ENCODE measurements around the genes TESMIN and MRPL21.

DNA sequence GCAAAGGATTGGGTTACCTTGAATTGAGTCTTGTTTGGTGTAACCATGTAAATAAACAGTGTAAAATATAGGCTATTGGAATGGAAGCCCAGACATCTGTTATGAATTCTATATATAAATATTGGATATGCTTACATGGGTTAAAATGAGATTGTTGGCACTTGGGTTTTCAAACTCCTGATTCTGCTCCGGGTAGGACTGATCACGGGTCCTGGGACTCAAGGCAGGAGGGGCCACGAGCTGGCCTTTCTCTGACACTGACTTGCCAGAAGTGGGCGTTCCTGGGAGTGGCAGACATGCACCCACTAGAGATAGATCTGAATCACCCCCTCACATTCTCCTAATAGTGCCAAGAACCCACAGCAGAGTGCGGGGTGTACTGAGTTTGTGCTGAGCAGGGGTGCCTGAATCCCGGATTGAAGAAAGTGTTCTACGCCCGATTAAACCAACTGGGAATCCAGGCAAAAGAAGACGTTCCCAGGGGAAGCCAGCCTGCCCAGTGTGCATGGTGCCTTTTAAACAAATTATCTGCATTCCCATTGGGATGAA lies 26.0 kb downstream of the LRP5 start:
- RRBS = no CpG with 5 or more reads among the region's 9 CpGs

- RRBS = 65% methylated on average over 6 of the region's 22 CpGs
These were observed 30.2 kb downstream of the LRP5 start for GRCh38 chr11:68342317-68343352.

DNA sequence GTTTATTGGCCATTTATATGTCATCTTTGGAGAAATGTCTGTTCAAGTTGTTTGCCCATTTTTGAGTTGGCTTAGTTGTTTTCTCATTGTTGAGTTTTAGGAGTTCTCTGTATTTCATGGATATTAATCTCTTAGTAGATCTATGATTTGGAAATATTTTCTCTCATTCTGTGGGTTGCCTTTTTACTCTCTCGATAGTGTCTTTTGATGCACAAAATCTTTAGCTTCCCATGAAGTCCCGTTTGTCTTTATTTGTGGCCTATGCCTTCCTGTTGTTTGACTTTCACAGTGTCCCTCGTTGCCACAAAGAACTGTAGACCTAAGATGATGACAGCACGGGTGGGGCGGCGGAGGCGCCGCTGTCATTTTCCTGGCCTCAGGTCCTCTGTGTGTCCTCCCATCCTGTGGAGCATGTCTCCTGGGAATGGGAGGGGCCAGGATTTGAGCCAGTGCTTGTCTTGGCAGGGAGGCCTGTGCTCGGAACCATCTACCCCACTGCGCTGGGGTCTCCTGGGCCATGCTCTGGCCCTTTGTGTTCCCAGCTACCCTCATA lies 33.6 kb downstream of the LRP5 start:
- RRBS = no CpG with 5 or more reads among the region's 10 CpGs

GRCh38 chr11:68400875-68401296 lies 59.7 kb upstream of the PPP6R3 start:
- RRBS = no CpG with 5 or more reads among the region's 7 CpGs

DNA sequence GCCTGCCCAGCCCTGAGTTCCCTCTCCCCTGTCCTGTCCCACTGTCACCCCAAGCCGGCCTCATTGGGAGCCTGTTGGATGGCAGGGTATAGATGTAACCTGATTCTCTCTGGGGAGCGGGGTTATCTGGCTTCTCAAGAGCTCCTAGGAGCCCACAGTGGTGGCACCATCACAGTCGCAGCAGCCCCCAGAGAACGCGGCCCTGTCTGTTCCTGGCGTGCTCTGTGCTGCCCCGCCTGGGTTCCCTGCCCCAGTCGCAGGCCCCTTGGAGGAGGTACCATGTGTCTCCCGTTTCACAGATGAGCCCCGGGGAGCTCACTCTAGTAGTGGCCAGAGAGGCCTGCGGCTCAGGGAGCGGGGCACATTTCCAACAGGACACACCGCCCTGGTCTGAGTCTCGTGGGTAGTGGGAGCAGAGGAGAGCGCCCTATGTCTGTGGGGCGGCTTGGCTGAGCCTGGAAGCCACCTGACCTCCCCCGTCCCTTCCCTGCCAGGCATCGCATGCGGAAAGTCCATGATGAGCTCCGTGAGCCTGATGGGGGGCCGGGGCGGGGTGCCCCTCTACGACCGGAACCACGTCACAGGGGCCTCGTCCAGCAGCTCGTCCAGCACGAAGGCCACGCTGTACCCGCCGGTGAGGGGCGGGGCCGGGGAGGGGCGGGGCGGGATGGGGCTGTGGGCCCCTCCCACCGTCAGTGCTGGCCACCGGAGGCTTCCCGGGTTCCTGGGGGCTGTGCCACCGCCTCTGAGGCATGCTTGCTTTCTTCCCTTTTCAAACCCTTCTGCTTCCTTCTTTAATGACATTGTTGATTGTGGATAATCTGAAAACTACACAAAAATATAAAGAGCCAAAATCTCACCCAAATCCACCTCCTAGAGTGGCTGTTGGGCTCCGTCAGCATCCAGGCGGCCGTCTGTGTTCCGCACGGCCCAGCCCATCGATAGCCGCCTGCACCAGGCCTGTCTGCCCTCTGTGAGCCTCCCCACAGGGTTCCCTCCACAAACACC lies 21.0 kb upstream of the PPP6R3 start:
- RRBS = 55% methylated on average over 13 of the region's 46 CpGs

DNA sequence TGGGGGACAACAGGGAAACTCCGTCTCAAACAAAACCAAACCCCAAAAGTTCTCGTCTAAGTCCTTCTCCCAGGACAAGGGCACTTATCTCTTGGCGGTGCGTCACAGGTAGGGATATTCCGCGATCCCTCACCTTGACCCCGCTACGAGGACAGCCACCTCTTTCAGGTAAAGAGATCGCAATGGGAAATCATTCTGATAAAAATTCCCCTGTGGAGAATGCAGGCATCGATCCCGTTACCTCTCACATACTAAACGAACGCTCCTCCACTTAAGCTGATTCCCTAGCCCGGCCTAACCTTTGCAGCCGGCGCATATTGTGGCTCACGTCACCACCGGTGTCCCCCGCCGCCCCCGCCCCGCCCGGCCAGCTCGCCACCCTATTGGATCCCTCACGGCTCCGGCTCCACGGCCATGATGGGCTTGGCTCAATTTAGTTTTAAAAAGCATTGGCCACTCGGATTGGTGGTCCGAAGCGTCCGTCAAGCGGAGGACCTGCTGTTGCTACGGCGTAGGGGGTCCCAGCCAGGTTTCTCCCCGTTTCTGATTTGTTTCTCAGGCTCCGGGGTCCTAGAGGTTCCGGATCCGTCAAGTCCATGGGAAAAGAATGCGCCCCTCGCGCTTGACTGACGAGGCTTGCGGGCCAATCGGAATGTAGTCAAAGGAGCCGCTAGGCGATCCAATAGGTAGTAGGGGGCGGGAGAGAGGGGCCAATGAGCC lies 457 bp upstream of the PPP6R3 start:
- RRBS = 5% methylated on average over 3 of the region's 47 CpGs

GRCh38 chr11:68547963-68548362 lies 87.4 kb downstream of the PPP6R3 start:
- RRBS = no CpG with 5 or more reads among the region's 4 CpGs

DNA sequence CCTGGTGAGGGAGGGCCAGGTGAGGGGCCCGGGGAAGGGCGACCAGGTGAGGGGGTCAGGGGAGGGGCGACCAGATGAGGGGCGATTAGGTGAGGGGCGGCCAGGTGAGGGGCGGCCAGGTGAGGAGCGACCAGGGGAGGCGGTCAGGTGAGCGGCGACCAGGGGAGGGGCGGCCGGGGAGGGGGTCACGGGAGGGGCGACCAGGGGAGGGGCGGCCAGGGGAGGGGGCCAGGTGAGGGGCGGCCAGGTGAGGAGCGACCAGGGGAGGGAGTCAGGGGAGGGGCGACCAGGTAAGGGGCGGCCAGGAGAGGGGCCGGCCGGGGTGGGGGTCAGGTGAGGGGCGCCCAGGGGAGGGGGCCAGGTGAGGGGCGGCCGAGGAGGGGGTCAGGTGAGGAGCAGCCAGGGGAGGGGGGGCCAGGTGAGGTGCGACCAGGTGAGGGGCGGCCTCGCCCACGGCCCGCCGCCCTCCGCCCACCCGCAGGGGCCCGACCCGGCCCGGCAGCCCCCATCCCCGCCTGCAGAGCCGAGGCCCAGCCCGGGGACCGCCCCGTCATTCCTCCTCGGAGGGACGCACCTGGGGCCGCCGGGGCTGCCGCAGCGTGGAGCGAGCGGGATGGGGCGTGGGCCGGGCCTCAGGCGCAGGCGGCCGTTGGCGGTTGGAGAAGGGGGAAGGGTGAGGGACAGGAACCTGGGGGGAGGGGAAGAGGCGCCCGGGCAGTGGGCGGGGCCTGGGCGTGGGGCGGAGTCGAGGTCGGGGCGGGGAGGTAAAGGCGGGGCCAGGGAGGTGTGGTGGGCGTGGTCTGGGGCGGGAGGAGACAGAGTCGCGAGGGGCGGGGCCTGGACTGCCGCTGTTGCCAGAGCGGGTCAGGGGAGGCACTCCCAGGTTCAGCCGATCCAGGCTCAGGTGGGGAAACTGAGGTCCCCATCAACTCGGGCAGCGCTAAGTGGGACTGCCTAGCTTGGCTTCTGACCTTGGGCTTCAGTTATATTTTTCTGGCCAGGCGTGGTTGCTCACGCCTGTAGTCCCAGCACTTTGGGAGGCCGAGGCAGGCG lies at the start of gene TESMIN:
Gene TESMIN, minus strand, starts transcription at position 675 of the 1,053 bp plus-strand sequence.
- RRBS = 2% methylated on average over 20 of the region's 77 CpGs

GRCh38 chr11:68773448-68774258 lies 22.3 kb upstream of the TESMIN start:
- RRBS = no CpG with 5 or more reads among the region's 27 CpGs

DNA sequence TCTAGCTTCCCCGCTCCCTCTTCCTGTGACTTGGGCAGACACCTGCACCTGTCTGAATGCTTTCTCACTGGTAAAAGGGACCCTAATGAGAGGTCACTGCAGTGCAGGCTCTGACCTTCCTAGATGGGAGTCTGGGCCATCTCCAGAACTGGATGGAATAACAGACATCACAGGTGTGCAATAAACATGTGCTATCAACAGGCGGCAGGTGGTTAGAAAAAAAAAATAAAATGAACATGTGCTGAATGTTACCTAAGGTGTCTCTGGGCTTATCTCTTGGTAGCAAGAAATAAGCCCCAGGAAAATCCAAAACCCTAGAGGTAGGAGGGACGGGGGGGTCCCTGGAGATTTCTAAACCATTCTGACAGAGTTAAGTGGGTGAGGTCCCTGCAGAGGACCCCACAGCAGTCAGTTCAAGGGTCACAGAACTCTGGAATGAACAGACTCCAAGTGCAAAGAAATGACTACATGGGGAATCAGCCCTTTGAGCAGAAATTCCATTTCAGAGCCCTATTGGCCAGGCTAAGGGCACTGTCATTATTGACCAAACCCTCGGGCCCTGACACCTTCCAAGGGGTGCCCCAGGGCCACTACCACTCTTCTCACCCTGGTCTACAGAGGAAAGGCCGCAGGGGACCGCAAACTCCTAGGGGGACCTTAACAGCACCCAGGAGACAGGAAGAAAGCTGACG lies 30.0 kb downstream of the CPT1A start:
- RRBS = no CpG with 5 or more reads among the region's 7 CpGs

- RRBS = 50% methylated on average over 1 of the region's 18 CpGs
These were observed 3.5 kb downstream of the CPT1A start for GRCh38 chr11:68837841-68838925.

DNA sequence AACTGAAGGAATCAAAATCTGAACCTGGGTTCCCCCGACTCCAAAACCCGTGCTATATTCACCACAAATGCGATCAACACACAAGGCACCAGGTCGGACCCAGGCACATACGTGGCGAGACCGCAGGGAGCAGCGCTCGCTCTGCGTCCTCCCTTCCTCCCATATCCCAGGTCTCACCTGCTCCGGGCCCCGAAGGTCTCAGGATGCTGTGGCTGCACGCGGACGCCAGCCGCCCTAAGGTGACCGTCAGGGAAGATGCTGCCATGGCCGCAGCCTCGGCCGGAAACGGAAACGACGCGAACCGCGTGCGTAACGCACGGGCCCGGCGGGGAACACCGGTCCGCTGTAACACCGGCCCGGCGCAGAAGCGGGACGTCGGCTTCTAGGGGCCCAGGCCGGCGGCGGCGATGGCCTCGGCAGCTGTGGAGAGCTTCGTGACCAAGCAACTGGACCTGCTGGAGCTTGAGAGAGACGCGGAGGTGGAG lies at the start of gene MRPL21:
Gene MRPL21, minus strand, starts transcription at position 287 of the 485 bp plus-strand sequence.
- RRBS = 1% methylated on average over 27 of the region's 47 CpGs

GRCh38 chr11:69008600-69009212 lies 4.3 kb downstream of the MRGPRF start:
- RRBS = 8% methylated on average over 4 of the region's 17 CpGs

DNA sequence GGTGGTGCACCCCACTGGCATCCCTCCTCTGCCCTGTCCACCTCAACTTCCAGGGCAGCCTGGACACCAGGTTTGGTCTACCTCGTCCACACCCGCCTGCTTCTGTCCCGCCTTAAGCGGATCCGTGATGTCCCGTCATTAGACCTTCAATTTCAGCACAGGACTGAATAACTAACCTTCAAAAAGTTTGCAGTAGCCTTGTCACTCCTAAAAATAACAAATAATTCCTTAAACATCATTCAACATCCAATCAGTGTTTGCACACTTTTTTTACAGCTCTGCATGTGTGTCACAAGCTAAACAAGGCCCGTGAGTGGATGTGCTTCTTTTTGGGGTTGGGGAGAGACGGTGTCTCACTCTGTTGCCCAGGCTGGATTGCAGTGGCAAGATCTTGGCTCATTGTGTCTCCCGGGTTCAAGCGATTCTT lies 5.2 kb upstream of the MRGPRF start:
- RRBS = no CpG with 5 or more reads among the region's 10 CpGs

DNA sequence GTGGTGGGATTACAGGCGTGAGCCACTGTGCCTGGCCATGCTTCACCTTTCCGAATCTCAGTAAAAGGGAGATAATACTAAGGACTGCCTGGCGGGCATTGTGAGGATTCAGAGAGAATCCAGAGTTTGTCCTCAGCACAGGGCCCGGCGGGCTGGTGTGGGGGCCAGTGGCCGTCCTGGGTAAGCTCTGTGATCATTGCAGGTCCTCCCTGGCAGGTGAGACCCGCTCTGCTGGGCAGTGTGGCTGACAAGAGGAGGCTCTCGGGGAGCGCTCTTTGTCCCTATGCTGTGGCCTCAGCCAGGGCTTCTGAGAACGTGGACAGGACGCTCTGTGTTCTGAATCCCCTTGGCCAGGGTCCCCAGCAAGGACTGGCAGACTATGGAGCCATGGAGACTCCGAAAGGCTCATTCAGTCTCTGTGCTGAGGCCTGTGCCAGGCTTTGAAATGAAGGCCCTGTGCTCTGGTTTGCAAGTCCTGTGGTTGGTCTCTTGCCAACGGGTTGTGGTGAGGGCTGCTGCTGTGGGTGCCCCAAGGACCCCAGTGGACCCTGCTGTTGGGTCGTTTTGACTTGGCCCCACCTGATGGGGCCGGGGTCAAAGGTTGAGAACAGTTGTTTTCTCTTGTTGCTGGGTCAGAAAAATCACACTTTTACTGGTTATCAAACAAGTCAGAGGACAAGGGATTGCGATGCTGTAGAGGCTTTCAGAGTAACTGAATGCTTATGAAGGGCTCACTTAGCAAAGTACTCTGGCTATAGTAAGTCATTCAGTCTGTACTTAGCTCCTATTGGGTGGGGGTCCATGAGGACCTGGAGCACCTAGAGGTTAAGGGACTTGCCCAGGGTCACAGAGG lies 2.1 kb downstream of the TPCN2 start:
- RRBS = no CpG with 5 or more reads among the region's 16 CpGs

GRCh38 chr11:69108428-69108627 lies 47.4 kb upstream of the SMIM38 start:
- RRBS = no CpG with 5 or more reads among the region's 2 CpGs

GRCh38 chr11:69151735-69152188 lies 4.0 kb upstream of the SMIM38 start:
- RRBS = 22% methylated on average over 2 of the region's 8 CpGs

DNA sequence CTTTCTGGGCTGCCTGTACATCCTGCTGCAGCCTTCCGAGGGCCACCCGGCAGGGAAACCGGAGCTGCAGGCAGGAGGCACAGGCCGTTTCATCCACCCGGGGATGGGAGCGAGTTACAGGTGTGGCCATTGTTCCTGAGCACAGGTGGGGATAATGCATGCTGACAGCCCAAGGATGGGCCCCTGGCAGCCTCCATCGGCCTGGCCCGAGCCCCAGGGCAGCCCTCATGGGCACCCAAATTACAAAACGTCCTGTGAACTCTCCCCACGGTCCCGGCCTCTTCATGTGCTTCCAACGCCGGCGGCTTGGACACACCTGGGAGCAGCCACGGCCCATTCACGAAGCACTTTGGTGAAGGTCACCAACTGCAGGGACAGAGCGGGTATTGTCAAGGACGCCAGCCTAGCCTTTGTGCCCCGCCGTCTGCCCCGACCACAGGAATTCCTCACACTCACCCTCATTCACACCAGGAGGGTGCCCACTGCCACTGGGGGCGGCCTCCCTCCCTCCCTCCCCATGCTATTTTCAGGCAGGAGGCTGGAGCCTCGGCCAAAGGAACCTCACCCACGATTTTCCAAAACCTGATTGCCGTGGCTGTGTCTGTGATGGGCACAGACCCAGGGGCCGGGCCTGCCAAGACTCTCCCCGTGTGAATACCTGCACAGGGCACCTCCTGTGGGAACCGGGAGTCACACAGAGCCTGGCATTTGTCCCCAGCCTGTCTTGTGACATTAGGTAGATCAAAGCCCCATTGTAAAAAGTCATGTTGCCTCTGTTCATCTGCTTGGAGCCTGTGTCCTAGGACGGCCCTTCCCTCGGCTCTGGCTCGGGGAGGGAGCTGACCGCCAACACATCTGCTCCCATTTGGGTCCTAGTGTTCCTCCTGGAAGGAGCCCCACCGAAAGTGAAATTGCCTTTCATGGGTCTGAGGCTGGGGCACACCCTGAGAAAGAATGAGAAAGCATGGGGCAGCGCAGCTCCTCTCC lies 42.0 kb upstream of the MYEOV start:
- RRBS = 57% methylated on average over 3 of the region's 34 CpGs

DNA sequence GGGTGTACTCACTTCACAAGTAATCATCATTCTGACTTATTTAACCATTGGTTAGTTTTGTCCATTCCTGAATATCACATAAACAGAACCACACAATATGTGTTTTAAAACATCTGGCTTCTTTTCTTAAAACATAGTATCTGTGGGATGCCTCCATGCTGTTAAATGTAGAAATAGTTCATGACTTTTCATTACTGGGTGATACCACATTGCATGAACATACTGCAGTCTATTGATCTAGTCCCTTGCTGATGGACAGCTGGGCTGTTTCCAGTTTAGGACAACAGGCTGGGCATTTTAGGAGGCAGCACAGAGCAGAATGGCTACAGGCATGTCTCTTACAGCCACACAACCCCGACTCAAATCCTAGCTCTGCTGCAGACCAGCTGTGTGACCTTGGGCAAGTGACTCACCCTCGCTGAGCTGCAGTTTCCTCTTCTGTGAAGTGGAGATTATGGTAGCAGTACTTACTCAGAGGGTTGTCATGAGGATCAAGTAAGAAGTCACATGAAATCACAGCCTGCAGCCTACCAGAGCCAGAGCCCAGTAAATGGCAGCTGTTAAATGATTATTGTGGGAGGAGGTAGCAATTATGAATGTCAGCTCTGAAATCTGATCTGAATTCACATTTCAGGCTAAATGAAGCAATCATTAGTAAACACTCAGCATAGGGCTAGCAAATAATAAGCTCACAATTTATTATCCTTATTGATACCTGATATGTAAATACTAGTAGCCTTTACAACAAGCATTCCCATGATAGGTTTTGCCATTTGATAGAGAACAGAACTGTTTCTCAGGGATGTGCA lies 58.7 kb downstream of the MYEOV start:
- RRBS = no CpG with 5 or more reads among the region's 2 CpGs

- RRBS = no CpG with 5 or more reads among the region's 6 CpGs
These were observed 66.1 kb downstream of the MYEOV start for GRCh38 chr11:69359877-69360700.

Data from pericardium (tissue), 1 donor.